A172 (cell line): ENCODE measurements around a stretch of chr18.

DNA sequence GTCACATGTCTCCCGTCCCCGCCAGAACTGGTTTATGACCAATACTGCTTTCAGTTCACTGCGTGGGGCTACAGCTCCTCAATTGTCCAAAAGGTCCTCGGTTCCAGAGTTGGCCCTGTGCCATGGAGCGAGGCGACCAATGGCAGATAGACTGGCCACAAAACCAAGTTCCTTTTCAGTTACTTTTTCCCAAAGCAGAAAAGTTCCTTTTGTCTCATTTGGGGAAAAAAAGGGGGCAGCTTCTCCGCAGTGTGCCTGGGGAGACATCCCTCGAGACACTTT is 144.1 kb upstream of the ZNF236 start:
- RAMPAGE, long total RNA: no peak

GRCh38 chr18:76822943-76823519 is 674 bp downstream of the ZNF236 start:
- RAMPAGE, long total RNA: no peak

GRCh38 chr18:76875256-76875884 is 53.0 kb downstream of the ZNF236 start:
- RAMPAGE, long total RNA: no peak

GRCh38 chr18:76955404-76956385 is 133.3 kb downstream of the ZNF236 start:
- RAMPAGE, long total RNA: no peak

DNA sequence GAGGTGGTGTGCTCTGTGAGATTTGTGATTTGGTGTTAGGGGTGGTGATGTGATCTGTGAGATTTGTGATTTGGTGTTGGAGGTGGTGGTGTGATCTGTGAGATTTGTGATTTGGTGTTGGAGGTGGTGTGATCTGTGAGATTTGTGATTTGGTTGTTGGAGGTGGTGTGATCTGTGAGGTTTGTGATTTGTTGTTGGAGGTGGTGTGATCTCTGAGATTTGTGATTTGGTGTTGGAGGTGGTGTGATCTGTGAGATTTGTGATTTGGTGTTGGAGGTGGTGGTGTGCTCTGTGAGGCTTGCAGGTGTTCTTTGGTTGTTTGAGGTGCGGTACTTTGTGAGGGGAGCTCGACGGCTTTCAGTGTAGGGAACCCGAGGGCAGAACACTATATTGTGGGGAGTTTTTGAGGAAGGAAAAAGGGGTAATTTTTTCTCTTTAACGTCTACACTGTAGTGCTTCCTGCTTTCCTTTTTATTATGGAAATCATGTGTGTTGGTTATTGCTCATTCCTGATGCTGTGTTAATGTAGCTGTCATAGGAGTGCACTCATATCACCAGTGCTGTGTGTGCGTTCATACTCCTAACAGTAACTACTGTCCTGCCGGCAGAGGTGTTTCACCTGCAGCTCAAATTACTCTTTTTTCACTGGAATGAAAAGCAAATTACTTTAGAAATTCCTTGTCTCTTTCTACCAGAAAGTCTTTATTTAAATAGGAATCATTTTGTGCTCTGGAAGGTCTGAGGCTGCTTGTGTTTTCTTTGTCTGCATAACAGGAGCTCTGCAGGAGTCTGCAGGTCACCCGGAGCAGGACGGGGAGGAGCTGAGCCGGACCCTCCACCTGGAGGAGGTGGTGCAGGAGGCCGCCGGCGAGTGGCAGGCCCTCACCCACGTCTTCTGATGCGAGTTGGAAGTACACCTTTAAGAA is 145.3 kb downstream of the ZNF236 start:
- RAMPAGE, long total RNA: no peak

DNA sequence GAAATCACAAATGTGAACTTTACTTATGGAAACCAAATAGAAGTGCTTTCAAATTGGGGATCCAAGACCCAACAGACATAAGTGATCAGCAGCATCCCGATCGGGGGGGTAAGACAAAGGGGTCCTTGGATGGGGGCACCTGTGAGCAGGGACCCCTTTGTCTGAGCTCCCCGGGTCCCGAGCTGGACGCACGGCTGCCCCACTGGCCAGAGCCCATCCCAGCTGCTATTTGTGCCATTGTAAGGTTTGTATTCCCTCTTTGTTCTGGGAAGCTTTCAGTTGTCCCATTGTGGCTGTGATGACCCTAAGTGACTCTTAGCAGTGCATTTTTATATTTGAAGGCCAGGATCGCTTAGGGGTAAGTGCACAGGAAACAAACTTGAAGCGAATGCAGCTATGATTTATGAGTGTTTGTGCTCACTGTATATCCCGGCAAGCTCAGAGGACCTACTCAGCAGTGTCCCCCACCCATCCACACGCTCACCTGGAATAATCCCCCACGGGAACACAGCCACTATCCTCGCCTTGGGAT is 80.3 kb downstream of the MBP start:
- RAMPAGE, long total RNA: no peak

GRCh38 chr18:77052871-77053709 is 79.5 kb downstream of the MBP start:
- RAMPAGE, long total RNA: no peak

DNA sequence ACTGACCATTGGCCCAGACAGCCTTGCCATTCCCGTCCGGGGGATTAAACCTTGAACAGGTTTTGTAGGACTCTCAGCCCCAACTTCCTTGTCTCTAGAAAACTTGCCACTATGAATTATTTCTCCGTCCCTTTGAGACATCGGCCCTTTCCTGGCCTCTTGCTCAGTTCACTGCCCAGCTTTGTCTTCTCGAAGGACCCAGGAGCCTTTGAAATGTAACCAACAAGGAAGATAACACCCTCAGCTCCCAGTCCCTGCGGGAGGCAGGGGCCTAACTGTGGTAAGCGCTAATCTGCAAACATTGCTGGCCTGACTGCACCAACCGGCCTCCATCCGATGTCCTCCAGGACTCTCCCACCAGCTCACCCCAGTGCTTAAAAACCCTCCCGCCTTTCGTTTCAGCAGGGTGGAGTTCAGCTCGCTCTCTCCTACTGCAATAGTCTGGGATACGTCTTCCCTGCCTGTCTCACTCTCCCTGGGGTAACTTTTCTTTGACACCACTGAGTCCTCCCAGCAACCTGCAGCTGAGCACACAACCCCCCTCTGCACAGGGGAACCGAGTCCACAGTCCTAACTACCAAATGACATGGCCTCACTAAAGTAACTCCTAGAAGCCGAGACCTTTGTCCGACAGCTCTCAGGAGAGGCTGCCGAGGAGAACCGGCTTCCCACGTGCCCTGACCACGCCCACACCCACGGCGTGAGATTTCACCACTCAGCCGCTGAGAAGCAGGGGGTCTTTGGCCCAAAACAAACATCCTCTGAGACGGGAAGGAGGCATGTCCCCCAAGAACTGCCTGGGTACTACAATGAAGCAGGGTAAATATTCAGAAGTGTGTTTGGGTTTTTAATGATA is 76.1 kb downstream of the MBP start:
- RAMPAGE, long total RNA: no peak

- RAMPAGE, long total RNA: no peak
Measured at GRCh38 chr18:77060666-77061829, 71.5 kb downstream of the MBP start.

DNA sequence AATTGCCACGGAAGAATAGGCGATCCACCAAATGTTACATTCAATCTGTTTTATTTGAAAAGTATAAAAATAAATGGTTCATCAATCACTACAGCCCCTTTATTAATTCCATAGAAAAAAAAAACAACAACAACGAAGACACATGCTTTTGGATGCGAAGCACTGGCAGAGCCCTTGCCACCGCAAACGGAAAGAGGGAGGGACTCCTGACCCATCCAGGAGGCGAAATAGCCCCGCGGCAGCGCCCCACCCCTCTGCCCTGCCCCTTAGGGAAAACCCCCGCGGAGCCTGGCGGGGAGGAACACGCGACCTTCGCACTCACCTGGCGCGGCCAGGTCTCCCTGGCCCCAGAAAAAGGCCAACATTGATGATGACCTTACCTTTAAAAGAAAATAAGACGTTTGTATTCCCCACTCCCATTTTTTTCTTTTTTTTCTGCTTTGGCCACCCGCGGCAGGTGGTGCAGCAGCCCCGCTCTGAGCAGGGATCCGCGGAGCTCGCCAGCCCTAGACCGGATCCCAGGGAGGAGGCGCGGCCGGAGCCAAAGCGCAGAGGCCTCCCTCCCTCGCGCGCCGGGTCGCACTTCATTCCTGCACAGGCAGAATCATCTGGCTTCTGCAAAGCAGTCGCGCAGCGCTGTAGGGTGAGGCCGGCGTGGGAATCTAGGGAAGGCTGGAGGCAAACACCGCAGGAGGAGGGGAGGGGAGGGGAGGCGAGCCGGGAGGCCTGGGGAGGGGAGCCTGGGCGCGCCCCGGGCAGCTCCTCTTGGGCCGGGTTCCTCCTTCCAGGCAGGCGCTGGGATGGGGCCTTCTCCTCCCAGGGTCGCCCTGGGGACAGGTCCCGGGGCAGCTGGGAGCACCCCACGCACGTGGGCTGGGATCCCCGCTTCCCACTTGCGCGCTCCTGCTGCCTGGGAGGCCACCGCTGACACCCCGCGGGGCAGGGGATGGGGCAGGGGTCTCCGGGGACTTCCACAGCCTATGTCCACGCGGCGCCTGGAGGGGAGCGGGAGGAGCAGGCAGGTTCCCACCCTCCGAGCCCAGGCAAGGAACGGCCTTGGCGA is 45.3 kb downstream of the MBP start:
- RAMPAGE, long total RNA: no peak

DNA sequence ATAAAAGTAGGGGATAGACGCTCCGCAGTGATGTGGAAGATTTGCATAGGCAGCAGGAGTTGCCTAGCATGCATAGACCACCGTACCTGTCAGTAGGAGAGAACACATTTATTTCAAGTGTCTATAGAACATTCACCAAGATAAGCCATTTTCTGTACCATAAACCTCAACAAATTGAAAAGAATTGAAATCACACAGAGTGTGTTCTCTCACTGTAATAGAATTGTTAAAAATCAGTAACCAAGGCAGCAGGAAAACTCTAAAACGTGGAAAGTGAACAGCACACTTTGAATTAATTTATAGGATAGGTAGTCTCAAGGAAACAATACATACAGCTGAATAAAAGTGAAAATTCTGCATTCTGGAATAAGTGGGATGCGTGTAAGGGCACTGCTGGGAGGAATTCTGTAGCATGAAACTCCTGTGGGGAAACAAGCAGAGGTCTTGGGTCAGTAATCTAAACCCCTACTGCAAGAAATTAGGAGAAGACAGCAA is 78.1 kb downstream of the ATP9B start:
- RAMPAGE, long total RNA: no peak

GRCh38 chr18:79200615-79200823 is 131.3 kb downstream of the ATP9B start:
- RAMPAGE, long total RNA: no peak

DNA sequence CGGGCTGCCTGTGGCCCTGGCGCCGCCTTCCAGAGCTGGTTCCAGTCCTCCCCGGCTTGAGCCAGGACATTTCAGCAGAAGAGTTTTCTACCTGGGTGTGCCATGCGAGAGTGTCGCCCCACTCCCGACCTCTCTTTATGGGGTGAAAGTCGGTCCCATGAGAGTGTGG is 5.7 kb downstream of the NFATC1 start:
- RAMPAGE, long total RNA: no peak

DNA sequence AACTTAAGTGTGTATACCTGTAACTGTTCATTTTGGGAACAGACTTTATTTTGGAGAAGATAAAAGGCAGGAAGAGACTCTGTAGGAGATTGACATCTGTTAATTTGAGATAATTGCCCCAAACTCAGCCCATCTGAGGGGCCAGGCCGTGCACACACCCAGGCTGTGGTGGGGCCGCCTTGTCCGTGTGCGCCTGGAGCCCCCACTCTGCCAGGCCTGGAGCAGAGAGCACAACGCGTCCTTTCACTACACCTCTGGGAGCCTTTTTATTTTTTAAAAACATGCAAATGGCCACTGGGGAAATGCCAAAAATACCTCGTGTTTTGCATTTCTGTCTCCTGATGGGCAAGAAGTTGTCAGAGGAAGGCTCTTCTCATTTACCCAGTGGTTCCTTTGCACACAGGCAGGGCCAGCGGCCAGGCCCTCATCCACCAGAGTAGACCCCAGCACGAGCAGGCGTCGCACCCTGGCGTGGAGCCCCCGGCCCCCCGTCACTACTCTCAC is 64.6 kb downstream of the NFATC1 start:
- RAMPAGE, long total RNA: no peak

- RAMPAGE, long total RNA: no peak
Measured at GRCh38 chr18:79464871-79466183, 69.6 kb downstream of the NFATC1 start.

GRCh38 chr18:79520074-79520684 is 124.4 kb downstream of the NFATC1 start:
- RAMPAGE, long total RNA: no peak

DNA sequence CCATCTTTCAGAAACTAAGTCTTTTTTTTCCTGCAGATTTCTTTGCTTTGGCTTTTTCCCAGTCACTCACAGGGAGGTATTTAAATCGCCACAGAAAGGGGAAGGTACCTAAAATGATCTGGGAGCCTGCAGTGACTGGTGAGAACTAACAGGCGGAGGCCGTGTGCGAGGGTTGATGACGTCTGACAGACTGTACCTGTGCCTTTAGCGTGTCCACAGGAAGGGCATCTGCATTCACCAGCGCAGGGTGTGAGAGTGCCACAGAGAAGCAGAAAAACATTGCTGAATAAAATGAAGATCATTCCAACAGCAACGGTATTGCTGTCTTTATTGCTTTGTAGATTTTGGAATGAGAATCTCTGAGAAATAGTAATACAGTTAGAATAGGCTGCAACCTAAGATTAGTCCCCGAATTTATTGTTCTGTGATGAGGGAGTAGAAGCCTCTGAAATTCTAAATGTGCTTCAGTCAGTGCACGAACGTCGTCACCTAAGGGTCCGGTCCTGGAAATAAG is 5.7 kb downstream of the CTDP1 start:
- RAMPAGE, long total RNA: no peak

DNA sequence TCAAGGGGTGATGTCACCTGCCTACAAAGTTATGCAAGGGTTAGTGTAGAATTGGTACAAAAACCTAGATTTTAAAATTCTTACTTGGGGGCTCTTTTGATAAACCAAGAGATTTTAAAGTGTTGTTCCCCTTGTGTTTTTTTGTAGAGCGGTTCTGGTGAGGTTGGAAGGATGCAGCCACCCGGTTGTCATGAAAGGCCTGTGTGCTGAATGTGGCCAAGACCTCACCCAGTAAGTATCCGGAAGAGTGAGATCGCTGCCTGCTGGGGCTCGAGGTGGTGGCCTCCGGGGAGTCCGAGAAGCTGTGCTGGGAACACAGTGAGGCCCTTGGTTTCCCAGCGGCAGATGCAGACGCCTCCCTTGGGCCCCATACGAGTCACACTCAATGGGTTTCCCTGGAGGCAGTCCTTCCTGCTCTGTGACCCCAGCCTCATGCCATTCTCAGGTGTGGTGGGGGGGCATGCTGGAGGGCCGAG is 15.5 kb downstream of the CTDP1 start:
- RAMPAGE, long total RNA: no peak

DNA sequence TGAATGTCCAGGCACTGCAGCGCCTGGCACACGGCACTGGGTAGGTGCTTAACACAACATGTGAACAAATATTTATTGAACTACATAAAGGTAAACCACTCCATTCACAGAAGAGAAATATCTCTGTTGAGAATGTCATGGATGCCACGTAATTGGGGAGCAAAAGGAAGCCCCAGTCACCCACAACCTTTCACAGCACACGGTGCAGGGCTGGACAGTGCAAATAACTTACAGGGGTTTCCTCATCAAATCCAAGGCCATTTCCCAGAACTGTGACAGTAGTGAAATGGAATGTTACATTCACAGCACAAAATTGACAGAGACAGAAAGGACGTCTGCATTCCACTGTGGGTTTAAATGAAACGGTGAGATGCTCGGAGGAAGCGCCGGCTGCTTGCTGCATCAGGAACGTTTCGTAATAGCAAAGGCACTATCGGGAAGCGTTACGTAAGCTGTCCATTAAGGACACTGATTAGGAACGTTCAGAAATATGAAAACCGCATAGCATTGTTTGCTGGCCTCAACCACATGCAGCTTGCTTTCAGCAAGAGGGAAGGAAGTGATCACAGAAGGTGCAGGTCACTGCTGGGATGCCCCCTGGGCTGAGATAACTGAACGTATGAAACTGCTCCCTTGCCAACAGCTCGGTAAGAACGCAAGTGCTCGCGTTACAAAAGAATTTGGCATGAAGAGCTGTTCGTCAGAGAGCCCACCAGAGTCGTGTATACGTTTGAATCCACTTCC is 6.2 kb upstream of the KCNG2 start:
- RAMPAGE, long total RNA: no peak

DNA sequence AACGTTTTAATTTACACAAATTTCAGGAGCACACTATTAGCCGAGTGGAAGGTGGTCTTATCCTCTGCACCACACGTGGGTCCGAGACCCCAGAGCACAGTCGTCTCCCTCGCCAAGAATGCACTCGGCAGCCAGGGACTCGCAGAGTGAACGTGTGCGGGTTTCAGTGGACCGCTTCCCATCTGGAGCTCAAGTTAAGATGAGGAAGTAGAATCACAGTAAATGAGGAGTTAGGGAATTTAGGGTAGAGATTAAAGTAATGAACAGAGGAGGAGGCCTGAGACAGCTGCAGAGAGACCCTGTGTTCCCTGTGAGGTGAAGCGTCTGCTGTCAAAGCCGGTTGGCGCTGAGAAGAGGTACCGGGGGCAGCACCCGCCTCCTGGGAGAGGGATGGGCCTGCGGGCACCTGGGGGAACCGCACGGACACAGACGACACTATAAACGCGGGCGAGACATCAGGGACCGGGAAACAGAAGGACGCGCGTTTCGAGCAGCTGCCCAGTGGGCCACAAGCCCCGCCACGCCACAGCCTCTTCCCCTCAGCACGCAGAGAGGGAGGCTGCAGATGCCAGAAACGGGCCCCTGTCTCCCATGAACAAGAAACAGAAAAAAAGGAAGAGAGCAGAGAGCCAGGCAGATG is 5.5 kb upstream of the KCNG2 start:
- RAMPAGE, long total RNA: no peak